M059J (cell line): ENCODE measurements around a stretch of chr3.

- RAMPAGE, long total RNA, result no peak
Measured at GRCh38 chr3:182894610-182895611, 85.4 kb downstream of the DCUN1D1 start.

GRCh38 chr3:182952230-182952804 lies 28.0 kb downstream of the DCUN1D1 start:
- RAMPAGE, long total RNA, result no peak

DNA sequence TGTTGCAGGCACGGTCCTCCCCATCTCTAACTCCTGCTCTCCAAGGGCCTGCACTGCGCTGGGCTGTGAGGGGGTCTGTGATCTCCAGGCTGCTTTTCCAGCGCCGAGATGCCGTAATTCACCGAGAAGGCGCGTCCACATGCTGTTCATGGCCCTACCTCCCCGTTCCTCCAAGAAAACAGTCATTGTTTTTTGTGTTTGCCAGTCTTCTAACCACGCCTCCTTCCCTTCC lies 17.6 kb upstream of the LAMP3 start:
- RAMPAGE, long total RNA, result no peak

DNA sequence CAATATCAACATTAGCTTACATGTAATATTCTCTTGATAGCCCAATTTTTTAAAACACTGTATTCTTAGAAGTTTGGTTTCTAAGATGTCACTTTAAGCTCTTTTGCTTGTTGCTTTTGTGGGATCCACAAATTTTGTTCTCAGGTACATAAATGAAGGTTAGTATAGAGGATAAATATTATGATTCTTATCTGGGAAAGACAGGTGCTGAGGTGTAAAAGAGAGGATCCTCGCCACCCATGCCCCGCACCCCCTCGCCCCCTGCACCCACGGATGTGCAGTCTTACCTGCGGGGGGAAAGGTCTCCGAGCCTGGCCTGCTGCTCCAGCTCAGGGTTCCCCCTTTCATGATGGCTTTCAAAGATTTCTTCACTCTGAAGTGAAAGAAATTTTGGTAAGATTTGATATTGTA lies 23.5 kb downstream of the B3GNT5 start:
- RAMPAGE, long total RNA, result no peak

GRCh38 chr3:183357615-183358177 lies 70.7 kb downstream of the MCF2L2 start:
- RAMPAGE, long total RNA, result no peak

DNA sequence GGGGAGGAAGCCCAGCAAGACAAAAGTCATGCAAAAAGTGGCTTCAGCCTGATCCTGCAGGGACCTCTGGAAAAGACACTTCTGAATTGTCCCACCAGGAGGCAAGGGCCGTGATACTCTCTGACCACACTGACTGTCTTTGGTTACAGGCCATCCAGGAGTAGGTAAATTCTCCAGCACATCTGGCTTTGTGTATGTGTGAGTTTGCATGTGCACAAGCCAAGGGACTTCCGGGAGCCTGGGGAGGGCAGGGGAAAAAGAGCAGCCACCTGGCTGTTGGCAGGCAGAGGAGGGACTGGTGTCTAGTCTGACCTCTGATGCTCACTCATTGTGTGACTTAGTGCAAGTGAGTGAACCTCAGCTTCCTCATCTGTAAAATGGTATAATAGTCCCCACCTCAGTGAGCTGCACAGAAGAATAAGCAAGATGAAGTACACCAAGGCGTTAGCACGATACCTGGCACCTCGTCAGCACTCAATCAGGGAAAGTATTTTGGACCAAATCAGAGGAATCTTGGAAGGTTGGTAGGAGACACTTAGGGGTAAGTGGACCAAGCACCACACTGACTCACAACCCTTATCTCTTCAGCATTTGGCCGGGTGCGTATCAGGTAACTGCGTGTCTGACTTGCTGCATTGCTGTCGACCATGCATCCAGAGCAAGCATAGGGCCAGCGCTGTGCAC lies 19.2 kb downstream of the KLHL6 start:
- RAMPAGE, long total RNA, result no peak

DNA sequence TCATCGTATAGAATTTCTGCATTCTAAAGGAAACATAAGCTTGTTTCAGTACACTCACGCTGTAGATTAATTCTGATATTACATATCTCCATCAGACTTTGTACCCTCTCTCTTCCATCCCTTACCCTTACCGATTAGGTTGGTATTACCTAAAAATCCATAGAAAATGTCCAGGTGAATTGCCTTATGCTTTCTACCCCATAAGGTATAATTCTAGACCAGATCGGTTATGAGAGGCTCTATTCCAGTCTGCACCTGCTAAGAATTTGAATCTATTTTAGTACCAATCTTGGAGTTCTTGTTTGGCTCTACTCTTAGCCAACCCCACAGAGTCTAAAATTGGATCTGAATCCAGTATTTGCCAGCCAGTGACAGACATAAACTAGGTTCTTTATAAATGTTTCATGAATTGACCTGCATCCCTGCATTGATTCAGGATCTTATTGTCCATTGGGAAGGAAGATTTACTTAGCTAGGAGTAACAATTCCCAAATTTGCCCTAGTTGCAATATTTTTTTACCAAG lies 6.4 kb downstream of the KLHL24 start:
- RAMPAGE, long total RNA, result no peak

DNA sequence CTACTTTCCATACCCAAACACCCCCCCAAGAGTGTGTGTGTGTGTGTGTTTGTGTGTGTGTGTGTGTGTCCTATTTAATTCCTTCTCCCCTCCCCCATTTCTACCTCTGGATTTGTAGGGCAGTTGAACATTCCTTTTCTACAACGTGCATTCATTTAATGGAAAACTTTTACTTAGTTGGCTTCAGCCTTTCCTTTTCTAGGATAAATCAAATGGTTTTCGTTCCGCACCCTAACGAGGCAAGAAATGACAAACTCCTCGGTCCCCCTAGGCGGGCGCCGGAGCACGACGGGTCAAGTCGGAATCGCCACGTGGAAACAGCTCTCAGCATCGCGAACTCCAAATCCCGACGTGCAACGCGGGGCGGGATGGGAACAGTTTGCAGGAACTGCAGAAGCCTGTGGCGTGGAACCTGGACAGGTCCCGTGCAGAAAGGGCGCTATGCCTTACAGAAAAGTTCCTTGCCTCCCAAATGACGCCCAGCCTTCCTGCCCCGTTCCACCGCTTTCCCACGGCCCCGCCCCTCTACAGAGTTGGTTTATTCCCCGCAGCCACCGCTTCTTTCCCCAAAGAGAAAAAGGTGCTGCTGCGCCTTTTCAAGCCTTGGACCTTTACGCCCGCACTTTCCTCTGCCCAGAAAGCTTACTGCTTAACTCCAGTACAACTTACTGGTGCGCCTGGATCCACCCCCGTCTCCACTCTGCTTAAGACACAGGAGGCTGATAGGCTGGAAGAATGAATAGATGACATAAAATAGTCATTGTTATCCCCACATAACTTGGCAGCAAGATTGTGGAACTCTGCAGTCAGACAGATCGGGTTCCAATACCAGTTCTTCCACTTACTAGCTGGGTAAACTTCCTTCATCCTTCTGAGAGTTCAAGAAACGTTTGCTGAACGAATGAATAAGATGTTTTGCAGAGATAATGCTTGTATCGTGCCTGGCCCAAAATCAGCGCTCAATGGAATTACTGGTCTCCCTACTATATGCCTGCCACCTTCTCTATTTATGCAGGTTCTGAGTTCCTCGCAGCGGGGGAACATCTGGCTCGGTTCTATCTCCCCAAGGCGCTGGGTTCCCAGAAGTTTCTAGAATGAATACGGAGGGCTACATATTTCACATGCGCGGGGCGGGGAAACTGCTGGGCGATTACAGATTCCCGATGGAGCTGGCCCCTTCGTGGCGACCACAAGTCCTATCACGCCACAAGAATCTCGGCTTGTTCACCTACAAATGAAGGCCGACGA lies 867 bp upstream of the EIF2B5 start:
- RAMPAGE, long total RNA, result no peak

- RAMPAGE, long total RNA, result no peak
Measured at GRCh38 chr3:184259576-184260565, 1.5 kb downstream of the CAMK2N2 start.

- RAMPAGE, long total RNA, result no peak
Measured at GRCh38 chr3:184262308-184263173, 1.2 kb upstream of the CAMK2N2 start.

DNA sequence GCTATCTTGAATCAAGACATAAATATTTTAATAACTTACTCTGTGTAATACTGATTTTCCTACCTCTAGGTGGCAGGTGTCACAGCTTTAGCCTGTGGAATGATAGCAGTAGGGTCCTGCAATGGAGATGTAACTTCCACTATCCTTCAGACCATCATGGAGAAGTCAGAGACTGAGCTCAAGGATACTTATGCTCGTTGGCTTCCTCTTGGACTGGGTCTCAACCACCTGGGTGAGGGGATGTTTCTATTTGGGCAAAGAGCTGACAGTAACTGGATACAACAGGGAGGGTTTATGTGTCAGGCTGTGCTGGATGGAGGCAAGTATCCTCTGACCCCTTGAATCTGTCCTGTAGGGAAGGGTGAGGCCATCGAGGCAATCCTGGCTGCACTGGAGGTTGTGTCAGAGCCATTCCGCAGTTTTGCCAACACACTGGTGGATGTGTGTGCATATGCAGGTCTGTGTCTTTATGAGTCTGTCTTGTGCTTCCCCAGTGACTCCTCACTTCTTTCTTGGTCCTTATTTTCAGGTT lies 6.7 kb downstream of the PSMD2 start:
- RAMPAGE, long total RNA, result no peak

GRCh38 chr3:184314248-184314474 lies 245 bp upstream of the EIF4G1 start:
- RAMPAGE, long total RNA, result no peak

DNA sequence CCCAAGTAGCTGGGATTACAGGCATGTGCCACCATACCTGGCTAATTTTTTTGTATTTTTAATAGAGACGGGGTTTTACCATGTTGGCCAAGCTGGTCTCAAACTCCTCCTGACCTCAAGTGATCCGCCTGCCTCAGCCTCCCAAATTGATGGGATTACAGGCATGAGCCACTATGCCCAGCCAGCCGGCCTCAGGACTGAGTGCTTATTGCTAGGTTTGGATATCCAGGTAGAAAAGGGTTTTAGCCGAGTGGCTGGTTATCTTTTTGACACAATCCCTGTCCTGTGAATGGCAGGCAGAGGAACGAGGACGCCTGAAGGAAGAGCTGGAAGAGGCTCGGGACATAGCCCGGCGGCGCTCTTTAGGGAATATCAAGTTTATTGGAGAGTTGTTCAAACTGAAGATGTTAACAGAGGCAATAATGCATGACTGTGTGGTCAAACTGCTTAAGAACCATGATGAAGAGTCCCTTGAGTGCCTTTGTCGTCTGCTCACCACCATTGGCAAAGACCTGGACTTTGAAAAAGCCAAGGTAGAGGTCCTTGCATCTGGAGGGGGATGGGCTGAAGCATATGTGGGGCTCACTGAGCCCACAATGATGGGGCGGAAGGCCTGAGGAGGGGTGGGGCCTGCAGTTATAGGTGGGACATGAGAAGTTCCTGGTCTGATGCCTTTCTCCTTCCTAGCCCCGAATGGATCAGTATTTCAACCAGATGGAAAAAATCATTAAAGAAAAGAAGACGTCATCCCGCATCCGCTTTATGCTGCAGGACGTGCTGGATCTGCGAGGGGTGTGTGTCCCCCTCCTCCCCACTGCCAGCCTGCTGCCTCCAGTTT lies 10.4 kb downstream of the EIF4G1 start:
- RAMPAGE, long total RNA, result no peak

- RAMPAGE, long total RNA, result no peak
Measured at GRCh38 chr3:184368132-184368408, 6.6 kb downstream of the POLR2H start.

- RAMPAGE, long total RNA, result no peak
Measured at GRCh38 chr3:184566833-184567385, 5.3 kb downstream of the EPHB3 start.

DNA sequence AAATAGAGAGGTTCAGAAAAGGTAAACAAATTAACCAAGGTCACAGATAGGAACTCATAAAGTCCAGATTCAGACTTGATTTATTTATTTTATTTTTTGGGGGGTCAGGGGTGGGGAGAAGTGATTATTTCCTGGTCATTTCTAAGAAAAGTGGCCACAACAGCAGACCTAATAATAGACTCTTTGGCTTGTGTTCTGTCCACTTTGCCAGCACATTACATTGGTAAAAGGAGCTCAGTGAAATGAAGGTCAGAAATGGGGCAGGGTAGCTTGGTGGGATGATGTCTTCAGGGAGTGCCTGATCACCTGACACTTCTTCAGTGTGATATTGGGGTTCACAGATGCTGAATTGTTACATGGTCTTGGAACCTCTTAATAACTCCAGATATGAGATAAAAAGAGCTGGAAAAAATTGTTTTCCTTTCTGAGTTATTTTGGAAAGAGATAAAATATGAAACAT lies 10.1 kb downstream of the VPS8 start:
- RAMPAGE, long total RNA, result no peak

DNA sequence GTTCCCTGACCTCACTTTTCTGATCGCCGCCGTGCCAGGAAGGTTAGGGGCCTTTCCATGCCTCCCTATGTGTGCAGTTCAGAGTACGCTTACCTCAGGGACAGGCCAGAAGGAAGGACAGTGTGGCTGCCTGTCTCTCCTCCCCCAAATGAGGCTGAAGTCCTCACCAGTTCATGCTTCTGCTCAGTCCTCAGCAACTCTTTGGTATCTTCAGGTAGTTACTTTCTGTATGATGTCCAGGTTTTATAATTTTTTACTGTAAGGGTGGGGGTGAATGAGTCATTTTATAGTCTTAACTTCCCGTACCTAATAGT lies 98.7 kb downstream of the VPS8 start:
- RAMPAGE, long total RNA, result no peak

- RAMPAGE, long total RNA, result no peak
Measured at GRCh38 chr3:185361889-185362464, 959 bp upstream of the MAP3K13 start.

GRCh38 chr3:185378026-185378778 lies 15.3 kb downstream of the MAP3K13 start:
- RAMPAGE, long total RNA, result no peak

- RAMPAGE, long total RNA, result no peak
Measured at GRCh38 chr3:185473356-185473955, 25.4 kb downstream of the TMEM41A start.